Pericardium (tissue), 1 donor: Measurements from ENCODE around the genes MINAR1 and ABHD17C.

DNA sequence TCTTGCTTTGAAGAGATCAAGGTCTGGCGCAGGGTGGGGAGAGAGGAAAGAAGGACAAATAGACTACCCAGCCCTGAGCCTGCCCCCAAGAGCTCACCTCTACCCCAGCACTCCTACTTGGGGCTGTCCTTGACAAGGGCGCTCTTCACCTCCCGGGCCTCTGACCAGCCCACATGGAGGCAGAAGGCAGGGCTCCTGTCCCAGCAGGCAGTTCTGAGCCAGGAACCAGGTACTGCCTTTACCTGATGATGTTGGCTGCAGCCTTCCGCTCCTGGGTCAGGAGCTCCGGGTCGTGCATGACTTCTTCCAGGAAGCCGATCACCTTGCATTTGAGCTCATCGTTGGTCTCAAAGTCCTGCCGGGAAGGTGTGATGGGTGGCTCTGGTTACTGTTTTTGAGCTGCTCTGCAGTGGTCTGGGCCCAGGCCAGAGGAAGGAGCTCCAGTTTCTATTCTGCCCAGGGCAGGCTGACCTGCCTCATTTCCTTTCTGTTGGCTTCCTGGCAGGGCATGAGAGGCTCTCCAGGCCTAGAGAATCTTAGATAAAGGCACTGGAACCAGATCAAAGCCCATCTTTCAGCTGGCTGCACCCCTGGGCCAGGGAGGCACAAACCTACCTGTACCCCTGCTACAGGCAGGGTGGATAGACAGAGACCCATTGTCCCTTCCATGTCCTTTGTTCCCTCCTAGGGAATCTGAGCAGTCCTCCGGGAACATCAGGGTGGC, 53.2 kb upstream of the CTSH start:
- RRBS: 73% methylated on average over 5 of the region's 10 CpGs

DNA sequence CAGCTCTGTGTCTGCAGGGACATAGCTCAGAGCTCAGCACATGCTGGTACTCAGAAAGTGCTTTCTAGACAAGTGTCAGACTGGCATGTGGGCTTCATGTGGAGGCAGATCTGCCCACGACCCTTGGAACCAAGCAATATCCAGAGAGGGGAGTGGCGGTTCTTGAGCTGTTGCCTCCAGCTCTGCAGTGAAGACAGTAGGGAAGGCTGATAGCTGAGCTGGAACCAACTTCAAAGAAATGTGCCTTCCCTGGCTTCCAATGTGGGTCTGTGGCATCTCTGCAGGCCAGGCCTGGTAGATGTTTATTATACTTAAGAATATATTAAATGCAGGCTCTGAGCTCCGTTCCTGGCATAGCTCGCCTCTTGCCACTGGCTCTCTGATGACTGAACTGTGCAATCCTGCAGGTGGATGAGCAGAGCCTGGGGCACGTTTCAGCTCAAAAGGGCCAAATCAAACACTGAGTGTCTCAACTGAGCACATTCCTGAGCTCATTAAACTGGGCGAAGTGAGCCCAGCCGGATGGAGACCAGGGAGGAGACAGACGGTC, 77.8 kb upstream of the ANKRD34C start:
- RRBS: no CpG with 5 or more reads among the region's 8 CpGs

DNA sequence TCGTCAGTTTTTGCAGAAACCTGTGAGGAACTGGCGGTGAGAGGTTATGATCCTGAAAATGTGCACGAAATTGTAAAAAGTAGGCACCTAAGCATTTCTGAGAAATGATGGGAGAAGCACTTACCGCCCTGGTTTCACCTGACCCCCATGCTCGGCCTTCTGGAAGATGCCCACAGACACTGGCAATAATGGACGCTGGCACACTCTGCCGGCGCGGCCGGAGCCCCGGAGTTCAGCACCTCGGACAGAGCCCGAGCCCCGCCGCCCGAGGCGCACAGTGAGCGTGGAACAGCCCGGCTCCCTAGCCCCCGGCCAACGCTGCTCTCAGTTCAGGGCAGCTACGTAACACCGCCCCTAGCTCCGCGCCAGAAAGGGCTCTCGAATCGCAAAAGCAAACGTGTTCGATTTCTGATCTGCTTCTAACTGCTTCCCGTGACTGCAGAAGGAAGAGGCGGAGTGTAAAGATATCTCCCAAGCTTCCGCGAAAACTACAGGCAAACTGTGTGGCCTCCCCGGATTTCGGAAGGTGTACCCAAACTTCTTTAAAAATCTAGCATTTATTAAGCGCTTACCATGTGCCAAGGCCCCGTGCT, 1.1 kb downstream of the ANKRD34C start:
- RRBS: 5% methylated on average over 9 of the region's 37 CpGs

DNA sequence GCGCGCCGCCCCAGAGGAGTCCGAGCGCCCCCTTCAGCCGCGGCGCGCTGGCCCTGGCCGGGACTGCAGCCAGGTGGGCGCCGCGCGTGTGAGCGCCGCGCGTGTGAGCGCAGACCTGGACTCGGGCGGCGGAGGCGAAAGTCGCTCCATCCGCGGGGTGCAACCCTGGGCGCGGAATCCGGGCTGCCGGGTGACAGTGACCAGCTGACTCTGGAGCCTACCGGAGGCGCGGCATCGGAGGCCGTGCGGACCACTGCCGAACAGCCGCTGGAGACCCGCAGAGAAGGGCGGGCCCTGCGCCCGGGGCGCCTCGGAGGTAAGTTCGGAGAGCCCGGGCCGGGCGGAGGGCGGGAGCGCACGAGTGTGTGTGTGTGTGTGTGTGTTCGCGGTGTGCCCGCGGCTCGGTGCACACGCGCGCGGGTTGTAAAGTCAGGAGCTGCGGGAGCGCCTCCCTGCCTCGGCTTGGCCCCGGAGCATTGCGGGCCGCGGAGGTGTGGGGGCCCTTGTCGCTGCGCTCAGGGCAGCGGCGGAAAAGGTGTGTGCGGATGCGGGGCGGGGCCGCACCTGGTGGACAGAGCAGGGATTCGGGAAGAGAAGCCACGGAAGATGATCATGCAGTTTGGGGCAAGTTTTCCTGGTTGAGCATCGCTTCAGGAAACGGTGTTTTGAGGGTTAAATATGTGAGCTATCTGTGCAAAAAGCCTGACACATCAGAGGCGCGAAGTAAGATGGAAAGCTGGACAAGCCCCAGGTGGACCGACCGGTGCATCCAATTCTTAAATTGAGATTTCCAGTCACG, at the start of gene MINAR1:
MINAR1 (plus strand) TSS at position 112 of the 799 bp plus-strand sequence.
- RRBS: 2% methylated on average over 29 of the region's 84 CpGs

DNA sequence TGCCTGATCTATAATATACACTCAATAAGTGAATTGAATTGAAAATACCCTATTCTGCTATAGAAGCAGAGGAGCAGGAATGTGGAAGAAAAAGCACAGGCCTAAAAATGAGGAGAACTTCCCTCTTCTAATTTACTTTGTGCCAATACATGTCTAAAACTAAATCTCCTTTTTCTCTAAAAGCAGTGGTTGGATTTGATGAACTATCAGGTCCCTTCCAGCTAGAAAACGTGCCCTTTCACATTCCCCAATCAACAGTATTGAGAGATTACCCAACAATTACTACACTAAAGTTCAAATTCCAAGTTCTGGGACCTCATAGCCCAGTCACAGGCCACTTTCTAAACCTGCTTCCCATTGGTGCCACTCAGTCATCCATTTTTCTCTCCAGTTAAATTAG, 223.9 kb downstream of the MINAR1 start:
- RRBS: no CpG with 5 or more reads among the region's 1 CpG

GRCh38 chr15:79978712-79979481, 7.9 kb upstream of the BCL2A1 start:
- RRBS: no CpG with 5 or more reads among the region's 5 CpGs

DNA sequence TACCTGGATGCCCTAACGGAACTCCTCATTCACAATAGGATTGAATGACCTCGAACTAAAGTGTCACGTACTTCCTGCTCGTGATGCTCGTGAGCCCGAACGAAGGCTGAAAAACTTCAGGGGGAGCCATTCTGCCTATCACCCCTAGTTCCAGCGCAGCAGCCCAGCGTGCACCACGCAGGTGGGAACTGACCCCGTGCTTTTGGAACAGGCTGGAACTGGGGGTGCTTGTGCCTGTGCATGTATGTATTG, 745 bp upstream of the ZFAND6 start:
- RRBS: no CpG with 5 or more reads among the region's 11 CpGs

DNA sequence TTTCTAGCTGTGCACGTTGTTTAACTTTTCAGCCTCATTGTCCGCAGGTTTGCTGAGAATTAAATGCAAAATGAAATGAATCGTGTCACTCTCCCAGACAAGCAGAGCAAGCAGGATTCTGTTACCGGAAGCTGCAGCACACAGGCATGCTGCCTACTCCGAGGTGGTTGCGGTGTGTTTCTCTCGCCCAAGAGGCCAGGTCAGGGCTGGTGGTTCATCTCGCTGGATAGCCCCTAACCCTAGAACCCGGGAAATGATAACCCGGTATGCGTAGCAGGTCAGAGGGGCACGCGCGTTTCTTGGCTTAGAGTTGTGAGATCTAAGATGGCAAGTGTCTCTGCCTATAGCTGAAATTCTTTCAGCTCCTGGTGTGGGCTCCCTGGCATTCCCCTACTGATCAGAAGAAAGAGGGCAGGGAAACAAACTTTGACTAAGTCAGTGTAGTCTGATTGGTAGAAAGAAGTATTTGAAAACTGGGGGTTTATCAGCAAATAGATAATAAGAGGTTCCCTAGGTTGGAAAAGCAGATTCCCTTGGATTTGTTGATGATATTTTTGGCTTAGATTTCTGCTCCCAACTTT, 603 bp downstream of the FAH start:
- RRBS: no CpG with 5 or more reads among the region's 14 CpGs

DNA sequence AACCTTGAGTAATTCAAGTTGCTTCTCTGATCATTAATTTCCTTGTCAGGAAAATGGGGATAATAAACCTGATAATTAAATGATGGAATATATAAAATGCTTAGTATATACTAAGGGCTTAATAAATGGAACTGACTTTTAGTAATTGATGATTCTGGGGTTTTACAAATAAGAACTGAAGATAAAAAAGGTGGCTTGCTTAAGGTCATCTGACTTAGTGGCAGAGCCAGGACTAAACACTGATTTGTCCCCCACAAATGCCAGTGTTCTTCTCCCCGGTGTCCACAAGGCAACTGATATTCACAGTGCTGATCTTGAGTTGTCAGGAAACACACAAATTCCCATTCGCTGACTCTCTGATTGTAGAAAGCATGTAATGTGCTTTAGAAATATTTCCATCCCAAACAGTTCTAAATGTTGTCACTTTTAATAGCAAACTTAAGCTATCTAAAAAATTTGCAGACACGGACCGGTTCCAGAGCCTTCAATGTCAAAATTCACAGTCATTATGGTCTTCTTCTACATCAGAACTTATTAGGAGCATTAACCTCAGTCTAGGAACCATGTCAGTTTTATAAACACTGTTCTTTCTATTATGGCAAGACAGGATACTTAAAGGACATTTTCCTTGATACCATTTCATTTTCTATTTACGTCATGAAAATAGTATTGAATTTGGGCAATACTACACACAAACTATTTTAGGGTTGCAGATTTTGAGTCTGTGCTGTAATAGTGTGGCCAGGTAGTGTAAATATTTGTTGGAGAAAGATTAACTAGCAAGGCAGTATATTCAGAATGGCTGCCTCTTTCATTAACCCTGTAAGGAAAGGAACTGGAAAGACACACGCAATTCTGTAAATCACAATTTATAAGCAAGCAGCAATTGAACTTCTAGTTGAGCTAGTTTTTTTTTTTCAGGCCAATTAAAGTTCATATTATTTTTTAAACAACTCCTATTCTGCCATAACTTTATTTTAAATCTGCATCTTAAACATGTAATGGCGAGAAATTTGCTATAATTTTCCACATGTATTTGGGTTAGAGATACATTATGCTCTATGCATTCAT, 2.3 kb downstream of the CTXND1 start:
- RRBS: no CpG with 5 or more reads among the region's 7 CpGs

DNA sequence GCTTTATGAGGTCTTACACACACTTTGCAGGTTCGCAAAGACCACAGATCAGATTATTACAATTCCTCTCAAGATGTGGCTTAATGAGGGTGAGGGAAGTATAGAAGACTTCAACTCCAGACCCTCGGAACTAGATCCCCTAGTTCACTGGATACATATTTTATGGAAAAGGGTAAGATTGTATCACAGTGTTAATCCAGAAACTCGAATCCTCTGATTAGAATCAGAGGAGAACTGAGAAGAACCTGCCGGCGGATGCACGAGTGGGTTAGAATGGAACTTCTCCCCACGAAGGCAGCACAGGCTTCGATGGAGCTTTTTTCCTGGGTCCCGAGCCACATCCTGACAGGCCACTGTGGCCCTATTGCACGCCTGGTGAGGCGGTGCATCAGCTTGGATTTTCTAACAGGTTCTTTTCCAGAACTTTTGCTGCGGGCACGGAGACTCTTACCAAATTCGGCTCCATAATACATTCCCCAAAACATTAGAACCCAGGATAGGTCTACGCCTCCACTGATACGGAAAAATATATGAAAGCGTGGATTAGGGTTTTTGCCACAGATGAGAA, 1.1 kb downstream of the CTXND1 start:
- RRBS: no CpG with 5 or more reads among the region's 17 CpGs

GRCh38 chr15:80466946-80467663, 62.9 kb downstream of the ARNT2 start:
- RRBS: no CpG with 5 or more reads among the region's 16 CpGs

DNA sequence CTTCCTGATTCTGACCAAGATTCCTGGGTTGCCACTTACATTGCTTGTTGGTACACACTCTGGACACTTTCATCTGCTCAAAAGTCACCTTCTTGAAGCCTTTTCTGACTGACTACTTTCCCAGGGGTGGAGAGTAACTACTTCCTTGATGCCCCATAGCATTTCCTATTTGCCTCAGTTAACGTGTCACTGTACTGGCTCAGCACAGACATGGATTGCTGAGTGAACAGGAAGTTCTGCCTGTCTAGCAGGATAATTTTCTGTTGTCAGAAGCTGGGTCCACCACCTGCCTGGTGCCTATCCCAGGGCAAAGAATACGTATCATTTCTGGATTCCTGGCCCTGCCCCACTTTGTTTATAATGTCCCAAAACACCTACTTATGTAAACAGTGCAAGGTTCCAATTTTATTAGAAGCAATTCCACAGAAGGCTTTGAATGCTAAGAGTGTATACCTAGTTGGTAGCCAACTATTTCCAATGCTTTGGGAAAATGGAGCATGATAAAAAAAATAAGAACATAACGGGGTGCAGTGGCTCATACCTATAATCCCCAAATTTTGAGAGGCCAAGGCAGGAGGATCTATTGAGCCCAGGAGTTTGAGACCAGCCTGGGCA, 15.2 kb upstream of the ABHD17C start:
- RRBS: no CpG with 5 or more reads among the region's 3 CpGs

- RRBS: 1% methylated on average over 62 of the region's 102 CpGs
These were observed at the start of gene ABHD17C for GRCh38 chr15:80694764-80695491. Gene ABHD17C (plus strand): TSS chr15:80695310.

DNA sequence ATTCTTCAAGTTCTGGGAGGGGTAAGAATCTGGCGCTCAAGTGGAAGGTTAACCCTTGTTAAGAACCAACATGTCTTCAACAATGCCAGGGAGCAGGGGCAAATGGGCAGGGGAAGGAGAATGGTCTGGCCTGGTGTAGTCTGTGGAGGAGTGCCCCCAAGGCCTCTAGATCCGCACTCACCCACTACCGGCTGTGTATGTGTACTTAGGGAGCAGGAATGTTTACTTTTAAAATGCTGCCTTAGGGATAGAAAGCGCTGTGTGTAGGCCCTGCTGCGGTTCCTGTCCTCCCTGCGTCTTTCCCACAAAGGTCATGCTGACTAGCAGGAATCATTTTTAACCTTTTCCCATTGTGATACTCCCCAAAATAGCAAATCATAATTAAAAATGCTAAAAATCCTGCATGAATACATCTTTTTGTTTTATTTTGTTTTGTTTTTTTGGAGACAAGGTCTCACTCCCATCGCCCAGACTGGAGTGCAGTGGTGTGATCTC, 36.0 kb upstream of the CEMIP start:
- RRBS: no CpG with 5 or more reads among the region's 7 CpGs

DNA sequence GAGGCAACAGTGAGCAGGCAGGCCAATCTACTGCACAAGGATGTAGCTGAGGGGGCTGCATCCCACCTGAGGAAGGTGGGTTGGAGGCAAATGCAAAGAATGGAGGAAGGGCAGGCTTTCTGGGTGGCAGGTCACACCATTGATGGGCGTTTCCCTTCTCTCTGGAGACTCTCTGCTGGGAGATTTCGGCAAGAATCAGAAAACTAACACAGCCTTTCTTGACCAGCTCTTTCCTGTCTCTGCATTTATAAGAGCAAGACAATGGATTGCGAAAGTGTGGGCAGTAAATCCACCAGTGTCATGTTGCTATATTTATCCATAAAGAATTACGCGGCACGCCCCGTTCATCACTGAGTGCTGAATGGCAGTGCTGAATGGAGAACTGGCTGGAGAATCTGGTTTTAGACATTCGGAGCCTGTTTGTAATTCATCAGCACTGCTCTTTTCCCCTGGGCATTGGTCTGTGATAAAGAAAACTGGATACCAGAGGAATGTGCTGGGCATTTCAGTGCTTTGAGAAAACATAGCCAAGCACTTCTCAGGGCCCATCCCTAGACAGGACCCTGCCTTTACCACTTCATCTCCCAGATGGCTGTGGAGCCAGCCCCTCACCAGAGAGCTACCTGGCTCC, 2.0 kb upstream of the CEMIP start:
- RRBS: no CpG with 5 or more reads among the region's 8 CpGs

- RRBS: no CpG with 5 or more reads among the region's 110 CpGs
These were observed 1.9 kb downstream of the TLNRD1 start for GRCh38 chr15:81002304-81003312.

DNA sequence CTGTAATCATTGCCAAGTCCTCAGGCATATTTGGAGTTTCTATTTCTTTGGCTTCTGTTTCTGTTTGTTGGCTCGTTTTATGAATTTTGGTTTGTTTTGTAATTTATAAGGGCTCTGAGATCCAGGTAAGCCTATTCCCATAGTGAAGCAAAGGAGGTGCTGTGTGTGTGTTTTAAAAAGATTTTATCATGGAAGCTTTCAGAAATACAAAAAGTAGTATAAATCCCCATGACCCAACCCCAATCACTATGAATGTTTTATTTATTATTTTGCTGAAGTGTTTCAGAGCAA, 32.2 kb downstream of the TLNRD1 start:
- RRBS: no CpG with 5 or more reads among the region's 1 CpG

GRCh38 chr15:81061506-81061953, 60.8 kb downstream of the TLNRD1 start:
- RRBS: no CpG with 5 or more reads among the region's 2 CpGs